Measurements from ENCODE around the gene LGALS9B.

DNA sequence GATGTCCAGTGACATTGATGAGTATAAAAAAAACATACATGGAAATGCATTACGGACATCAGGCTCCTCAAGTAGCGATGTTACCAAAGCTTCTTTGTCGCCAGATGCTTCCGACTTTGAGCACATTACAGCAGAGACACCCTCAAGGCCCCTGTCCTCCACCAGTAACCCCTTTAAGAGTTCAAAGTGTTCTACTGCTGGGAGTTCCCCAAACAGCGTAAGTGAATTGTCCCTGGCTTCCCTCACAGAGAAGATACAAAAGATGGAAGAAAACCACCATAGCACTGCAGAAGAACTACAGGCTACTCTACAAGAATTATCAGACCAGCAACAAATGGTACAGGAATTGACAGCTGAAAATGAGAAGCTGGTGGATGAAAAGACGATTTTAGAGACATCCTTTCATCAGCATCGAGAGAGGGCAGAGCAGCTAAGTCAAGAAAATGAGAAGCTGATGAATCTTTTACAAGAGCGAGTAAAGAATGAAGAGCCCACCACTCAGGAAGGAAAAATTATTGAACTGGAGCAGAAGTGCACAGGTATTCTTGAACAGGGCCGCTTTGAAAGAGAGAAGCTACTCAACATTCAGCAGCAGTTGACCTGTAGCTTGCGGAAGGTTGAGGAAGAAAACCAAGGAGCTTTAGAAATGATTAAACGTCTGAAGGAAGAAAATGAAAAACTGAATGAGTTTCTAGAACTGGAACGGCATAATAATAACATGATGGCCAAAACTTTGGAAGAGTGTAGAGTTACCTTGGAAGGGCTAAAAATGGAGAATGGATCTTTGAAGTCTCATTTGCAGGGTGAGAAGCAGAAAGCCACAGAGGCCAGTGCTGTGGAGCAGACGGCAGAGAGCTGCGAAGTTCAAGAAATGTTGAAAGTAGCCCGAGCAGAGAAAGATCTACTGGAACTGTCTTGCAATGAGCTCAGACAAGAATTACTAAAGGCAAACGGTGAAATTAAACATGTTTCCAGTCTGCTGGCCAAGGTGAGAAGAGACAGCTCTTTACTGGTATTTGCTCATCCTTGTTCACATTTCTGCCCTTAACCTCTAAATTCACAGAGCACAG lies 196.1 kb downstream of the SPECC1 start:
- PRO-cap, result no peak

DNA sequence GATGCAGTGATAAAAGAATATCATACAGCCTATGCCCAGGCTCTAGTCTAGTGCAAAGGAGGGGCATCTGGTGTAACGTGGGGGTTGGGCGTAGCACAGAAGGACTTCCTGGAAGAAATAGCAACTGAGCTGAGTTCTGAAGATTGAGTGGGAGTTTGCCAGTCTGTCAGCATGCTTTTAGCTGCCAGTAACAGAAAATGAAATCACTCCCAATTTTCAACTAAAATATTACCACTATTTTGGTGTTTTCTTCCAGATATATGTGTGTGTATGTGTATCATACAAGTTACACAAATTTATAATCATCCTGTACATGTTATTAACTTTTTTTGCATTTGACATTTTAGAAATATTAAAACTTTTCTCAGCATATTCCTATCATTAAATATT lies 197.0 kb downstream of the SPECC1 start:
- PRO-cap, result no peak

DNA sequence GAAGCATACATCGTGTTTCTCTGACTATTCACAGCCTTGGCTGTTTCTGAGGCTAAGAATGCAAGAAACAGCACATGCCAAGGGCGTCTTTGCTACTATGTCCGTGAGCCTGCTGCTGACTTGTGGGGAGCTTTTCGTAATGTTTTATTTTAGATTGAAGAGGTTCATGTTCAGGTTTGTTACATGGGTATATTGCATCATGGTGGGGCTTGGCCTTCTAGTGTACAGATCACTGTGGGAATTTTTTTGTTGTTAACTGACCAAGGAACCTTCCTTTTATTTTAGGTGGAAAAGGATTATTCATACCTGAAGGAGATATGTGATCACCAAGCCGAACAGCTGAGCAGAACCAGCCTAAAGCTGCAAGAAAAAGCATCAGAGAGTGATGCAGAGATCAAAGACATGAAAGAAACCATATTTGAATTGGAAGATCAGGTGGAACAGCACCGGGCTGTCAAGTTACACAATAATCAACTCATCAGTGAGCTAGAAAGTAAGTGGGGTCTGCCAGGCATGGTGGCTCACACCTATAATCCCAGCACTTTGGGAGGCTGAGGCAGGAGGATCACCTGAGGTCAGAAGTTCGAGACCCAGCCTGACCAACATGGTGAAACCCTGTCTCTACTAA lies 218.1 kb downstream of the SPECC1 start:
- PRO-cap, result no peak

DNA sequence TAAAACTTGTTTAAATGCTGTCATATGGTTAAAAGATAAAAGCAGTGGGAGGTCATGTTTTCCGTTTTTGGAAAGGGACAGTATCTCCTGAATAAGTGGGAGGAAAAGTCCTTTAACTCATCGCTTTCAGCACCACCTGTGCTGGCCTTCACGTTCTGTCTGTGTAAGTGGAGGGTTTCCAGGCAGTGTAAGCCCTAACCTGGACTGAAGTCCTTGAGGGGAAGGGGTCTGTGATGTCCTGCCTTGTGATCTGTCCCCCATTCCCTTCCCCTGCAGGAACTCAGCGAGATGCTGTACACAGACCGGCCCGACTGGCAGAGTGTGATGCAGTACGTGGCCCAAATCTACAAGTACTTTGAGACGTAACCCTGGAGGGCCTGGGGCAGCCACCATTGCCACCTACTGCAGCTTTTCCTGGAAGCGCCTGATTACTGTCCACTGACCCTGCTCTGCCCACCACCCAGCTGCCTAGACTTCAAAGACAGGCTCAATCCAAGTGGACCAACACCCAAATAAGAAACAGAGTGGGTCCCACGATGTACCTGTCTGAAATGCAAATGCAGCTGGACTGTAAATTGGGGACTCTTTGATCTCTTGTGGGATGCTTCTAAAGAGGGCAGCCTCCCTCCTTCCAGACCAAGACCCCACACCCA lies 153.5 kb downstream of the LGALS9B start:
- PRO-cap, result no peak

DNA sequence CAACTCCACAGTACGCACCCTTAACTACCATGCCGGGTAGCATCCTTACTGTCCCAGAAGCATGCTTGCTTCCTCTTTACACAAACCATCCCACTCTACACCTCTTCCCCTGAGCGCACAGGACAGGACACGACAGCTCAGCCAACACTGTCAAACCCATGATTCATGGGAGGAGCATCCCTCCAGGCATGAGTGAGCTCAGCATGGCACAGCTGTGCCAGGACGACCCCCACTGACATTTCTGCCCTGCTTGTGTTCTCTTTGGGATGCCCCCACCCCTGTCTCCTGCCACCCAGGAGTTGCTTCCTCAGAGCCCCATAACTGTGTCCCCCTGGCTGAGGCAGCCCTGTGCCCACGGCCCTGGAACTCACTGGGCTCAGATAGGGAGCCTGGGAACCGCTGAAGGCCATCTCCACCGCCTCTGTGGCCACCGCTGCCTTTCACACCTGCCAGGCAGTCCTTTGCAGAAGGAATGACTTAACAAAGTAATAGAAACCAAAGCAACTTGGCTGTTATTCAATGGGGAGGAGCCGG lies at the start of gene LGALS9B:
TSS of gene LGALS9B (minus strand) at position 479 of the 534 bp plus-strand sequence.
- PRO-cap, result no peak

DNA sequence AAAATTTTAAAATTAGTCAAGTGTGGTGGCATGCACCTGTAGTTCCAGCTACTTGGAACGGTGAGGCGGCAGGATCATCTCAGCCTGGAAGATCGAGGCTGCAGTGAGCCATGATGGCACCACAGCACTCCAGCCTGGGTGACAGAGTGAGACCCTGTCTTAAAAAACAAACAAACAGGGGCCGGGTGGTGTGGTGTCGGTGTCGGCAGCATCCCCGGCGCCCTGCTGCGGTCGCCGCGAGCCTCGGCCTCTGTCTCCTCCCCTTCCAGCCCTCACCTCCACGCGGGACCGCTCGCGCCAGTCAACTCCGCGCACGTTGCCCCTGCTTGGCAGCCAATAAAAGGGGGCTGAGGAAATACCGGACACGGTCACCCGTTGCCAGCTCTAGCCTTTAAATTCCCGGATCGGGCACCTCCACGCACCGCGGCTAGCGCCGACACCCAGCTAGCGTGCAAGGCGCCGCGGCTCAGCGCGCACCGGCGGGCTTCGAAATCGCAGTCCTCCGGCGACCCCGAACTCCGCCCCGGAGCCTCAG lies 204.6 kb downstream of the CDRT15L2 start:
- PRO-cap, result no peak

- PRO-cap, result no peak
These were observed 118.5 kb downstream of the USP22 start for GRCh38 chr17:20924365-20924677.

GRCh38 chr17:21012321-21013227 lies 30.2 kb downstream of the USP22 start:
- PRO-cap, result no peak

DNA sequence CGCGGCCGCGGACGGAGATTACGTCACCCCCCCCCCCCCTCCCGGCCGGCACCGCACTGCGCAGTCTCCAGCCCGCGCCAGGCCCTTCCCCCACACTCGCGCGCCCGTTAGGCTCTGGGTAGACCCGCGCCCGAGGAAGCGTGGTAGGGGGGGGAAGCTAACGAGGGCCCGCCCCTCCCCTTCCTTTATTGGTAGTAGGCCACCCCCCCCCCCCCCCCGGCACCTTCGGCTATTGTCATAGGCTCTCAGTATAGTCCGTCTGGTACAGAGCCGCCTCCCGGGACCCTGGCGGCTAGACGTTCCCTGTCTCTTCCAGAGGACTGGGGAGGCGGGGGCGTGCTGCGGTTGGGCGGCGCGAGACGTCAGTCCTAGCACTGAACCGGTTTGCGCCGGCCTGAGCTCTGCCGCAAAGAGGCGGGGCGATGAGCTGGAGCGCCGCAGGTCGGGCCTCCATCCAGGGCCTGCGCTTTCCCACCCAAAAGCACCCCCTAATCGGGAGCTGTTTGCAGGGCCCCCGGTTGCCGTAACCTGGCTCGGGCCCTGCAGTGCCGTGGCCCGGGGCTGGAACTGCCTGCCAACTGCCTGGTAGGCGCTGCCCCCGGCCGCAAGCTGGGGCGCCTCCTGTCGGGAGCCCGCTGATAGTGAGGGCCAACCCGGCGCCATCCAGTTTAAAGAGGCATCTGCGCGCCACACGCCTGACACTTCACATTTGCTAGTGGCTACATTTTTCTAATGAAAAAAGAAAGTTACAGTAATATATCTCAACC lies 470 bp upstream of the USP22 start:
- PRO-cap, result bidirectional peak, plus-strand start at position 315 of the sequence, minus-strand start outside the sequence

DNA sequence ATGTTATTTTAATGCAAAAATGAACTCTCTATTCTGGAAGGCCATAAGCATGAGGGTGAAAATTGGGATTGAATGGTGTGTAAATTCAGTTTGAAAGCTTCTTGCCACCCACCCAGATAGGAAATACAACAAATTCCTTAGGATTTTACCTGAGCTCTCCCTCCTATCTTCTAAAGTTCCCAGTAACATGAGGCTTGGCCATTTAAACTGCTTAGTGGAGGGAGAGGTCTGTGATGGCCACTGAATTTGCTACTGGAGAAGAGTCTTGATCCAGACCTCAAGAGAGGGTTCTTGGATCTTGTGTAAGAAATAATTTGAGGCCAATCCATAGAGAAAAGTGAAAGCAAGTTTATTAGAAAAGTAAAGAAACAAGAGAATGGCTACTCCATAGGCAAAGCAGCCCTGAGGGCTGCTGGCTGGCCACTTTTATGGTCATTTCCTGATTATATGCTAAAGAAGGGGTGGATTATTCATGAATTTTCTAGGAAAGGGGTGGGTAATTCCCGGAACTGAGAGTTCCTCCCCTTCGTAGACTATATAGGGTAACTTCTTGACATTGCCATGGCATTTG lies 4.2 kb downstream of the DHRS7B start:
- PRO-cap, result no peak

DNA sequence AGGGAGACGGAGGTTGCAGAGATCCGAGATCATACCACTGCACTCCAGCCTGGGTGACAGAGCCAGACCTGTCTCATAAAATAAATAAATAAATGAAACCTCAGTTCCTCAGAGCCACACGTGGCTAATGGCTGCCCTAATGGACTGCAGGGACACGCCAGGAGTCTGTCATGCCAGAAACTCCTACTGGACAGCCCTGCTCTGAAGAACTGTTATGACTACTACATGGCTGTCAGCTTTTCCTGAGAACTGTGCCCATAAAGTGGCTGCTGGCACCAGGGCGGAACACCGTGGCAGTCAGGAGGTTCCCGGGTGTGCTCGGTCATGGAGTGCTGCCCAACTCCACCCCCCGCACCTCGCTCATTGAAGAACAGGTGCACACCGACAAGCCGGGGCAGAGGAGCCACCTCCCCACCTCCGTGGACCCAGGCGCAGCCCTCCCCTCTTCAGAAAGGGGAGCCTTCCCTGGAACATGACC lies 4.2 kb downstream of the TMEM11 start:
- PRO-cap, result no peak

GRCh38 chr17:21304673-21305180 lies 20.2 kb downstream of the MAP2K3 start:
- PRO-cap, result no peak

DNA sequence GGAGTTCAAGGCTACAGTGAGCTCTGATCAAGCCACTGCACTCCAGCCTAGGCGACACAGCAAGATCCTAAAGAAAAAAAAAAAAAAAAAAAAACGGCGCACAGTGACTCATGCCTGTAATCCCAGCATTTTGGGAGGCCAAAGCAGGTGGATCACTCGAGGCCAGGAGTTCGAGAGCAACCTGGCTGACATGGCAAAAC lies 19.0 kb downstream of the KCNJ12 start:
- PRO-cap, result no peak

DNA sequence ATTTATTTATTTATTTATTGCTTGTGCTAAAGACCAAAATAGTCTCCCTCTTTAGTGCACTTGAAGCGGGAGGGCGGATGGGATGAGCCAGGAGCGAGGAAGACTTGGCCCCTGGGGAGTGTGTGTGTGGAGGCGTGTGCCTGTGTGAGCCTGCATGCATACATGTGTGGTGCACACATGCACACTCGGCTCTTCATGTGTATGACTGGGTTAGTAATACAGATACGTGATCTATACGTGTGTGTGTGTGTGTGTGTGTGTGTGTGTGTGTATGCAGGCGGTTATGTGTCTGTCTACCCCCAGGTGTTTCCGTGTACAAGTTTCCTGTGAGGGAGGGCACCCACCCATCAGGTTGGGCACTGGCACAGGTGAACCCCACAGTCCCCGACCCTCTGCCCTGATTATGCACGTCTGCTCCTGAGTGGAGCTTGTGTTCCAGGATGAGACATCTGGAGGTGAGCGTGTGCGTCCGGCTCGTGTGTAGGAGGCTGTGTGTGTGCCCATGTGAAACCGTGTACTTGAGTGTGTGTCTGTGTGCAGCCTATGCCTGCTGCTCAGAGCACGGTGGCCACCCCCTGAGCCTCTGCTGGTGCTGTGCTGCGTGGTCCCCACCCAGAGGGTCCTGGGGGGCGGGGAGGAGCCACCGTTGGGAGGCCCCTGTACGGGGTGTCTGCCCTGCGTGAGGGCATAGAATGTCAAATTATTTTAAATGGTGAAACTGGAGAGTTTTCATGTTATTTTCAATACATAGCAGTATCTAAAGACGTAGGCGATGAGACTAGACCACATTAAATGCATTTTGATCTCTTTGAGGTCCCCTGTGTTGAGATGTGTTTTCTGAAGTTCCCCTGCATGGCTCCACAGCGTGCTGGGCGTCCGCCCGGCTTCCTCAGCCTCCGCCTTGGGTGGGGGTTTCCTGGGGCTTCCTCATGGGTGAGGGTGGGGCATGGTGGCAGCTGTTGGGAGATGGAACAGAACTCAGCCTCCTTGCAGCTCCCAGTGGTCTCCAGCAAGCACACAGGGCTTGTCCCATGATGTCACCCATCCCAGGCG lies 43.2 kb downstream of the KCNJ12 start:
- PRO-cap, result no peak

- PRO-cap, result no peak
These were observed 80.0 kb upstream of the KCNJ18 start for GRCh38 chr17:21612247-21612795.

GRCh38 chr17:22203436-22204015 lies 511.2 kb downstream of the KCNJ18 start:
- PRO-cap, result no peak

DNA sequence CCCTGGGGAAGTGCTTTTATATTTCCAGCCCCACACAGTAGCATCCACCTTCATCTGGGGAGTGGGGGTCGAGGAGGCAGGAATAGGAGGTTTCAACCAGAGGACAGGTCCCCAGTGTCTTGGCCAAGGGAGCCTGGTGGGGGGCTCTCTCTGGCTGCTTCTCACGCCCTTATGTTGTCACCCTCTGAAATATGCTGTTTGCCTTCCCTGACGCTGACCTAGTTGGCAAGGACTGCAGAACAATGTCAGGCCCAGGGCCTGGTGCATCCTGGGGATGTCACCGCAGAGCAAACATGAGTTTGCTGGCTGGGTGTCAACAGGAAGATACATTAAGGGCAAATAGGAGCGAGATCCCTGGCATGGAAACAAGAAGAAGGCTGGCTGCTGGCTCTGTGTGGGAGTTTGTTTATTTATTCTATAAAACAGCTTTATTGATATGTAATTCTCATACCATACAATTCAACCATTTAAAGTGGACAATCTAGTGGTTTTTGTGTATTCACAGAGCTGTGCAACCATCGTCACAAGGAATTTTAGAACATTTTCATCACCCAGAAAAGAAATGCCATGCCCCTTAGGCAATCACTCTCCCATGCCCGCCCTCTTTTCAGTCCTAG lies 46.5 kb upstream of the WSB1 start:
- PRO-cap, result unidirectional peak, minus-strand start at position 163 of the sequence

DNA sequence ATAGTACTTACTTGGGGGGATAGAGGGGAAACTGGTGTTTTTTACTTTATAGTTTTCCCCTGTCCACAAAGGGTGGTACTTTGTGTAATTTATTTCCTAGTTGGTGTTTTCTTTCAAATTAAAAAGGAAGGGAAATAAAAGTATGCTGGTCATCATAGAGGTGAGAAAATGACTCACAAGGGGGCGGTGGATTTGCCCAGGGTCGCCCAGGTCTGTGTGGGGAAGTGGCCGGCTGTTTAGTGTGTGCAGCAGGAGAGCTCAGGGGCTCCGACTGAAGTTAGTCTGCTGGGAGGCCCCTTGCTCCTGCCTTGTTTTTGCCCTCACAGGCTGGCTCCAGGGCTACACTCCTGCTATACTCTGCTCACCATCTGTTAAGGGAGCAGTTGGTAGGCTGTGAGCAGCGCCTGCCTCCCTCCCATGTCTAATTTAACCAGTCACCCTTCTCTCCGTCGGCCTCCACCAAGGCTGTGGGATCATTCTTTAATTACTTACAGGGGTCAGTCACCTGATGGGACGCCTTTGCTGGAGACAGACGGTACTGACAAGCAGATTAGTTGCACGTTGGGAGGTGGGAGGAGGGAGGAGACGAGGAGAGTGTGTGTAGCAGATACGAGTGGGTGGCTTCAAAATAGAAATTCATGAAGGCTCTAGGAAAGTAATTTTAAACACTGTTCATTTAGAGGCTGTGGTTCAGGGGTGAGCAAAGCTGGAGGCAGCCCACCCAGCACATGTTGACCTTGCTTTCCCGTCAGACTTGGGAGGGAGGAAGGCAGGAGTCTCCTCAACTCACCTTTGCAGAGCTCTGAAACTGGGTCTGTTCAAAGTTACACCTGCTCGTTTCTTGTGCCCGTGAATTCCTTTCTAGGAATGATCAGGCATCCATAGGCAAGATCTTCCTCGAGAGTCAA lies 35.6 kb downstream of the KSR1 start:
- PRO-cap, result no peak

GRCh38 chr17:27566459-27566935 lies 64.5 kb upstream of the LGALS9 start:
- PRO-cap, result unidirectional peak, minus-strand start at chr17:27566740

GRCh38 chr17:27586062-27586755 lies 44.8 kb upstream of the LGALS9 start:
- PRO-cap, result no peak